Esophagus muscularis mucosa (tissue), 4 donors: ENCODE results near the genes PSMD5 and C5.

GRCh38 chr9:120563073-120563612, 16.8 kb downstream of the CDK5RAP2 start:
- PRO-cap, result no peak
- RAMPAGE, long total RNA, 4 experiments, result no peak in any of the 4 experiments

GRCh38 chr9:120605031-120605591, 25.1 kb upstream of the CDK5RAP2 start:
- PRO-cap, result no peak
- RAMPAGE, long total RNA, 4 experiments, result no peak in any of the 4 experiments

- PRO-cap, result no peak
- RAMPAGE, long total RNA, 4 experiments, result no peak in any of the 4 experiments
Measured at GRCh38 chr9:120631791-120632227, 51.8 kb upstream of the CDK5RAP2 start.

DNA sequence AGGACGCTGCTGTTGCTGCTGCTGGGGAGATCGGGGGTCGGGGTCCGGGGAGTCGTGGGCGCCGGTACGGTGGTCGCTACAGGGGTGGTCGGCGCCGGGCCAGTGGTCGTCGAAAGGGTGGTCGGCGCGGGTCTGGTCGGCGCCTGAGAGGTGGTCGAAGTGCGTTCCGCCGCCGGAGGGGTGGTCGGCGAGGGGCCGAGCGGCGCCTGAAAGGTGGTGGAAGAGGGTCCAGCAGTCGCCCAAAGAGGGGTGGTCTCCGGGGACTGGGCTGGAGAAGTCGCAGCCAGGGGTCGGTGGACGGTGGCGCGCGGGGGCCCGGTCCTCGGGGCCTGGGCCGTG, 499 bp downstream of the MEGF9 start:
- PRO-cap, result no peak
- RAMPAGE, long total RNA, 4 experiments, result no peak in any of the 4 experiments

- PRO-cap, result no peak
- RAMPAGE, long total RNA, 4 experiments, result no peak in any of the 4 experiments
Measured at GRCh38 chr9:120735066-120735385, 20.8 kb upstream of the MEGF9 start.

GRCh38 chr9:120781171-120781631, 12.0 kb downstream of the FBXW2 start:
- PRO-cap, result no peak
- RAMPAGE, long total RNA, 4 experiments, result no peak in any of the 4 experiments

DNA sequence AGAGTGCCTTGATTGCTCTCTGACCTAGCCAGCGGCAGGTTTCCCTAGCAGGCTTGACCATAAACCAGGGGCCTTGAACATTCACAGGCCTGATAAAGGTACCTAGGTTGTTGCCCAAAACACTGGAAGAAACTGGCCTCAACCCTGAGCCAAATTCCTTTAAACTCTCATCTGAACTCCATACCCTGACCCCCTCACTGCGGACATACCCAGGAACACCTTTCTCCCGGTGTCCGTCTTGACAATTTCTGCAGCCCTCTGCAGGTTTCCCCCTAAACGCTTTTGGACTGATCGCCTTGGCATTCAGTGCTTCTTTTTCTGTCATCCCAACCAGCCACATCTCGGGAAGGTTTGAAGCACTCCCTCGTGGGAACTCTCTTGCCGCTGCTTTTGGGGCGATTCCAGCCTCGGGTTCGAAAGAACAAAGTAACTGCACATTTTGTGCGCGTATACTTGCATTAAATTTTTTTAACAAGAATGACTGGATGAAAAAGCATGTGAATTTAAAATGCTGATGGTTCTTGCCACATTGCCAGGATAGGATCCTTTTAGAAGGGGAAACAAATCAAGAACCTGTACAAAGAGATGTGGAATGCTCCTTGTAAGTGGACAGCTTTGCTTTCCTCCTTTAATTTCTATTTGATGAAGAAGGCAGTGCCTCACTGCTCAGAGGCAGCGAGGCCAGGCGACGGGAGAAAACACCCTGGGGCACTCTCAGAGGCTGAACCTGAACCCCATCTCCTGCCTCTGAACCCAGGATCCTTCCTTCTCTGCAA, 694 bp downstream of the PSMD5 start:
- PRO-cap, result unidirectional peak, plus-strand start at position 669 of the sequence
- RAMPAGE, long total RNA, 4 experiments, result no peak in any of the 4 experiments

GRCh38 chr9:120842616-120843575, at the start of gene PSMD5:
Gene PSMD5 (minus strand): TSS chr9:120842922.
- PRO-cap, result bidirectional peak, plus-strand start at chr9:120843245, minus-strand start at chr9:120842922
- RAMPAGE, long total RNA, 4 experiments, result start-site peak on the plus strand in 2 of 4 experiments, at chr9:120843069-120843280 at its widest, 39 to 78 reads per replicate; start-site peak on the minus strand in 4 of 4 experiments, at chr9:120842918-120842986 at its widest, 258 to 673 reads per replicate

DNA sequence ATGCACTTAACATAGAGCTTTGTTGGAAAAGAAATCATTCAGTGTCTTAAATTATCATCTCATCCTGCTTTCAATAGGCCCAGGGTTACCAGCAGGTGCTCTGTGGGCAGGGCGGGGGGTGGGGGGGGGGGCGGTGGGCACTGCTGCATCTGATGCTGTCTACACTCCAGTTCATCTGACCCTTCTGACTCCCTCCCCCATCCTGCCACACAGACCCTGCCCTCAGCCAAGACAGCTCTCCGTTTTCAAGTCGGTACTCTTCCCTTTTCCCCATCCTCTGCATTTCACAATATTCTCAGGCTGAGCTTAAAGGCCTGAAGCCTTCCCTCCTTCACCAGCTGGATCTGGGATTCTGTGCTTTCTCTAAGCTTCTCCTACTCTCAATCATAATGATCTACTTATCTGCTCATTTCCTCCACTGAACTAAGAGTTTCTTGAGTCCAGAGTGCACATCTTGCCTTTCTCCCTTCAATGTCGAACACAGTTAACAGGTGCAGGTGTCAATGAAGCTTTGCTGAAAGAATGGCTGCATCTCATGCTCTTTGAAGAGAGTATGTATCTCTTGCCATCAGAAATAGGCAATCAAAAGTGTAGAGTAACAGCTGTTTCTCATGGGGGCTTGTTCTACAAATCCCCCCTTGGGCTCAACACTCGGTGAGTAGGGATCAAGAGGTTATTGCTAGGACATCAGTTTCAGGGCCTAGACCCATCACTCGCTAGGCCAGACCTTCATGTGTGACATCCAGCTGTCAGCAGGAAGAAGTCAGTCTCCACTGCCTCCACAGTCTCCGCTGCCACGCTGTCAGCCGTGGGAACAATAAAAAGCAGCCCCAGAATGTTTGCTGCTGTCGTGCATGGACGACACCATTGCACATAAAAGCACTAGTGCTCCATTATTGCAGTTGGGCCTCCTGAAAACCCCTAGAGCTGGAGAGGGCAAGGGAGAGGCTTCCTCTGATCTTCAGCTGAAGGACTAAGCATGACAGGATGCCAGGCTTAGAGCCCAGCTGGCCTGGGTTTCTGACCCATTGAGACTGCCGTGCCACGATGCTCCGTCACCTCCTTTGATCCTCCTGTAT, 23.9 kb downstream of the TRAF1 start:
- PRO-cap, result no peak
- RAMPAGE, long total RNA, 4 experiments, result no peak in any of the 4 experiments

GRCh38 chr9:120905026-120905719, 21.4 kb downstream of the TRAF1 start:
- PRO-cap, result no peak
- RAMPAGE, long total RNA, 4 experiments, result no peak in any of the 4 experiments

- PRO-cap, result no peak
- RAMPAGE, long total RNA, 4 experiments, result no peak in any of the 4 experiments
Measured at GRCh38 chr9:120918823-120919850, 7.5 kb downstream of the TRAF1 start.

DNA sequence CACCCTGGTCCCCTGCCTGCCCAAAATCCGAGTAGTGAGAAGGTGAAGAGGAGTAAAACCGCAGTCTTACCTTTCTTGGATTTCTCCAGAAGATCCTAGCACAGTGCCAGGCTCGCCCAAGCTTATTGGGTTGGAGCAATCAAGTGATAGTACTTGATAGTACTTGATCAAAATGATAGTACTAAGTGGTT, 2.8 kb upstream of the TRAF1 start:
- PRO-cap, result no peak
- RAMPAGE, long total RNA, 4 experiments, result no peak in any of the 4 experiments

GRCh38 chr9:120936029-120936896, 9.7 kb upstream of the TRAF1 start:
- PRO-cap, result bidirectional peak, plus-strand start at chr9:120936805, minus-strand start at chr9:120936567
- RAMPAGE, long total RNA, 4 experiments, result no peak in any of the 4 experiments

- PRO-cap, result no peak
- RAMPAGE, long total RNA, 4 experiments, result no peak in any of the 4 experiments
Measured at GRCh38 chr9:121049858-121051052, at the start of gene C5. Gene C5 (minus strand): TSS chr9:121050275.

DNA sequence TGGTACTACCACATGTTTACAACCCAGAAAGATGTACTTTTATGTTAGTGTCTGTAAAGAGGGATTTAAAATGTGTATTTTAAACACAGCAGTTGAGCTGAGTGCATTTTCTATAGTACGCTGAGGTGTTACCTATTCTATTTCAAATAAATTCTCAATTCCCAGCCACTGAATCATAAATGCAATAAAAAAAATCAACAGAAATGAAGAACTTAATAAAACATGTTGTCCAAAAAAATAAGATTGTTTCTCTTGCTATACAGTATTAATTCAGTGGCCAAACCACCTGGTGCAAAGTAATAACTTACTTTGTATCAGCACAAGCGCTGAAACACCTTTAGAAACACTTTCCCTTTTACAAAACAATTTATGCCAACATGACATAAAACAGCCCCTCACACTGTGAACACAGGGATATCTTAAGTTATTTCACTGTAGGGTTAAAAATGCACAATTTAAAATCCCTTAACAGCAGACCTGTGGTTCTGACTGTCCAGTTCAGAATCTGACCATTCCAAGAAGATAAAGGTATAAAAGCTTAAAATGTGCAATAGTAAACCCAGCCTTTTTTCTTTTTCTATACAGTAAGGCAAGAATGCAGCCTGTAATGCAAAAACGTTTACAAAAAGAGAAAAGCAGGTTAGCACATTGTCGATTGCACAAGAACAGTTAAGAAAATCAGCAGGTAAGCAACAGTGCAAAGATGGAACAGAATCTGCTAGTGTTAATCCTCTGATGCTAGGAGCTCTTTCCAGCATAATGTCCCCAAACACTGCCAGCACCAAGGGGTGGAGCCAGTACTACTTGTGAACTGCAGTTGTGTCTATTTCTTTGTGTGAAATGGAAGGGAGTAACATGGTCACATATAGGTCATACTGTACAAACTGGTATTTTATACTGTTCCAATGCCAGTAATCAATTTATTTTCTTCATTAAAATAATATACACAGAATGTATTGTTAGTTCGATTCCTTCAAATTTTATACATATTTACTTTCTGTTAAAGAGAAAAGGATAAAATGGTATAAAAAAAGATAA, 21.6 kb downstream of the RAB14 start:
- PRO-cap, result no peak
- RAMPAGE, long total RNA, 4 experiments, result no peak in any of the 4 experiments

DNA sequence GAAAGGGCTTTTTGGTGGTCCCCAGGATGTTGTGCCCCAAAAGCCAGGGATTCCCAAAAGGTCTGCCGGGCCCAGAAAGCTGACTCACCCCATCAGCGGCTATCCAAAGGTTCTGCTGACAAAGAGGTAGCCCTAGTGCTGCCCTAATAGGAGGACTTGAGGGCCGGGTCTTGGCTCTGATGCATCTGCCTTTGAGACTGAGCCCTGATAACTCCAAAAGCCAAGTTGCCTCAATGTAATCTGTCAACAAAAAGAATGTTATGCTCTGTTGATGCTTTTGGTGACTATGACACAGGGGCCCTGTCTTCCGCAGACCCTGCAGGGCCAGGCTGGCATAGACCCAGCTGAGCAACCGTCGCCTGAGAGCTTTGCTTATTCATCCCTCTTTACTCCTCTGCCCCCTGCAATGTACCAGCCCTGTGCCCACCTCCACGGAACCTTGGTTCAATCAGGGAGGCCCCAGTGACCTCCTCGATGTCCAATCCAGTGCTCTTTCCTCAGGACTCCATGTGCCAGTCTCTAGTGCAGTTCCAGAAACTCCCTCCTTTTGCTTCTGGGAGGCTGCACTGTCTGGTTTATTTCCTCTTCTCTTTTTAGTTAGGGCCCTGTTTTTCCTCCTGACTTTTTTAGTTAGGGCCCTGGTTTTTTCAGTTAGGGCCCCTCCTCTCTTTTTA, 14.7 kb downstream of the GSN start:
- PRO-cap, result bidirectional peak, plus-strand start at position 545 of the sequence, minus-strand start at position 403 of the sequence
- RAMPAGE, long total RNA, 4 experiments, result start-site peak on the minus strand in 1 of 4 experiments, centred at position 119 of the sequence, 12 reads per replicate

- PRO-cap, result no peak
- RAMPAGE, long total RNA, 4 experiments, result no peak in any of the 4 experiments
Measured at GRCh38 chr9:121287385-121287750, 19.4 kb downstream of the GSN start.

- PRO-cap, result no peak
- RAMPAGE, long total RNA, 4 experiments, result start-site peak on the plus strand in 4 of 4 experiments, at chr9:121313977-121314023 at its widest, 173 to 478 reads per replicate
Measured at GRCh38 chr9:121313526-121314094, 45.6 kb downstream of the GSN start.

DNA sequence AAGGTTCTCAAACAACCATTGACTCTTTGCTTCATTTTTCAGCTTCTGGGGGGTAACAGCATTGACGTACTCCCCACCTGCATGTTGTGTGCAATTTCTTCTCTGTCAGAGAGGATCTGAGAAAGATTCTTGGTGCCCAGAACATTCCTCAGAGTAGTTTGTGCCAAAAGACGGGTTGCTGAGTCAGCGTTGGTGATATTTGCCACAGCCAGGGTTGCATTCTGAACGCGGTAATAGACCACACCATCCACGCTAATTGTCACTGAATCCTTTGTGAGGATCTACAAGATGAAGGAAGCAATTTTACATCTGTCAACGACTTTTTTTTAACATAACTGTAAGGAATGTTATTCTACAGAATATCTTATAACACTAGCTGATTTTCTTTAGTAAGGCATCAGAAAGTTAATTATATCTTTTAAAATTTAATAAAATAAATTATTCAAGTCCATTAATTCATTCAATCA, 21.0 kb downstream of the STOM start:
- PRO-cap, result no peak
- RAMPAGE, long total RNA, 4 experiments, result no peak in any of the 4 experiments

DNA sequence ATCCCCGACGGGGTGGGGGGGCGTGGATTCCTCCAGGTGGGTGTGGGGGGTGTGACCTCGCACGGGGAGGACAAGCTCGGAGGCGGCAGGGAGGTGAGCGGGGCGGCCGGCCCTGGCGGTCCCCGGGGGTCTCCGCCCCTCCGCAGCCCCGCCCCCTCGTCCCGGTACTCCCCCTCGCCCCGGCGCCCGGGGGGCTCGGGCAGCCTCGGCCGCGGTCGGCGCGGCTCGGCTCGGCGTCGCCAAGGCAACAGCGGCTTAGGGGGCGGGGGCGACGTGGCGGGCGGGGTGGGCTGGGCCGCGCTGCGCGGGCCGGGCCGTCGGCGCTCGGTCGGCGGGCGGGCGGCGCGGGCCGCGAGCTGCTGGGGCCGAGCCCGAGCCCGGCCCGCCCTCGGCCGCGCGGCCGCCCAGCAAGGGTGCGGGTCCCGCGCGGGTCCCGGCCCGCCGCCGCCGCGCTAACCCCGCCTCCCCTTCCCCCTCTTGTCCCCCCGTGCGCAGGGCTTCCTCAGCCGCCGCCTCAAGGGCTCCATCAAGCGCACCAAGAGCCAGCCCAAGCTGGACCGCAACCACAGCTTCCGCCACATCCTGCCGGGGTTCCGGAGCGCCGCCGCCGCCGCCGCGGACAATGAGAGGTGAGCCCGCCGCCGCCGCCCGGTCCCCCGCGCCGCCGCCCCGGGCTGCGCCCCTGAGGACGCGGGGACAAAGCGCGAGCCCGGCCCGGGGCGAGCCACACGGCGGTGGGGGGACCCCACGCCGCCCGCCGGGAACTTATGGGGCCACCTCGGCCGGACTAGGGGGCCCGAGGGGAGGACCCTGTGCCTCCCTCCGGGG, 47.6 kb downstream of the DAB2IP start:
- PRO-cap, result unidirectional peak, plus-strand start at position 317 of the sequence; unidirectional peak, plus-strand start at position 388 of the sequence
- RAMPAGE, long total RNA, 4 experiments, result no peak in any of the 4 experiments